ENCODE results near the genes KLHL13, CT47C1, KIAA1210, ZBTB33 and ATP1B4.

- PRO-cap, result no peak
These were observed 20.5 kb downstream of the PLS3 start for GRCh38 chrX:115581433-115581830.

- PRO-cap, result no peak
These were observed 237.2 kb upstream of the AGTR2 start for GRCh38 chrX:115933085-115933929.

DNA sequence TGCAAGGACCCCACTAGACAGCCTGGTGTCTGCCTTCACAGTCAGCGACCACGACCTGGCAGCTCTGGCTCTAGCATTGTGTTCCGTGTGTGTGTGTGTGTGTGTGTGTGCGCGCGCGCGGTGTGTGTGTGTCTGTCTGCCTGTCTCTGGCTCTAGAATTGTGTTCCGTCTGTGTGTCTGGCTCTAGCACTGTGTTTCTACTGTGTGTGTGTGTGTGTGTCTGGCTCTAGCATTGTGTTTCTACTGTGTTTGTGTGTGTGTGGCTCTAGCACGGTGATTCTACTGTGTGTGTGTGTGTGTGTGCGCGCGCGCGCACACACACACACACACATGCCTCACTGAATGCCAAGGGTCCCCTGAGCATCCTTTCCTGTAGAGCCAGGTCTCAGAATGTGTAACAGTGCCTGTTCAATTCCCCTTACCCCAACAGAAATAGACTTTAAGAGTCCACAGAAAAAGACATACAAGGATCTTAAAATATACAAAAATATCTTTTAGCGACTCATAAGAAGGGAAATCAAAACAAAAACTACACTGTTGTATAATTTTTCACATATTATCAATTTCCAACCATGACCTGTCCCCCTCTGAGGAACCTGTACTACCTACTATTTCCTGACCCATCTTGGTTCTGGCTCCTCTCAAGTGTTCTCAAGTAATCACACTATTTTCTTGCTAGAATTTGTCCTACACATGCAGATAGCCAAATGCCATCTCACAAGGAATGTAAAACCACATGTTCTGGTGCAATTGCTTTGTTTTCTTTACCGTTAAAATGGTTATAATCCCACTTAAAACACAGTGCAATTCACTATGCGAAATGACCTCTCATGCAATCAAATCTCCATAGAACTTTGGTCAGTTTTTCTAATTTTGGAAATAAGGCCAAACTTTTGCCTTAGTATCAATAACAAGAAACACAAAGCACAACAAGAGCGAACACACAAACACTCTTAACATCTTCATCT lies 203.2 kb upstream of the AGTR2 start:
- PRO-cap, result no peak

- PRO-cap, result no peak
These were observed 721.3 kb downstream of the KLHL13 start for GRCh38 chrX:117395374-117395578.

DNA sequence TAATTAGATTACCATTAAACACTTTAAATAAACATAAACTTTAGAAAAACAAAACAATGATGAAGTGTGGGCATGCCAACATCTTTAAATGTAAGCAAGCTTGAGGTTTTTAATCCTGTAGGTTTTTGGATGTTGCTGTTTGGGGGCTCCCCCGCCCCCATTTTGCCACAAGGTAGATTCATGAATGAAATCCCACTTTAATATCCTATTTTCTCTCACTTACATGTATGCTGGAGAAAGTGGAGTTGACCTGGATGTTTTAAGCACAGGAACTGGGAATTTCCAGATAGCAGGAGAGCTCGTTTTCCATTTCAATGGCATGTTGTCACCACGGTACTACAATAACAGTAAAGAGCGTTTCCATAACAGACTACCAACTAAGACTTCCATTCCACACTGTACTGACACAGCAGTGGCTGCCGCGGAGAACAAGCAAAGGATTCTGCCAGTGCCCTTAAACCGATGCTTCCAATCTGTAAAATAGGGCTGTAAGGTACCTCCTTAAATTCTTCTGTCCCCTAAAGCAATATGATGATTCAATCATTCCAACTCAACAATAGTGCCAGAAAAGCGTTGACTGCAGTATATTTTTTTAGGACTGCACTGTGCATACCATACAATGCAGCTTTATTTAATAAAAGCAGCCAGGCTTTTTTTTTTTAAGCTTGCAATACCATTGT lies 144.0 kb downstream of the KLHL13 start:
- PRO-cap, result no peak

DNA sequence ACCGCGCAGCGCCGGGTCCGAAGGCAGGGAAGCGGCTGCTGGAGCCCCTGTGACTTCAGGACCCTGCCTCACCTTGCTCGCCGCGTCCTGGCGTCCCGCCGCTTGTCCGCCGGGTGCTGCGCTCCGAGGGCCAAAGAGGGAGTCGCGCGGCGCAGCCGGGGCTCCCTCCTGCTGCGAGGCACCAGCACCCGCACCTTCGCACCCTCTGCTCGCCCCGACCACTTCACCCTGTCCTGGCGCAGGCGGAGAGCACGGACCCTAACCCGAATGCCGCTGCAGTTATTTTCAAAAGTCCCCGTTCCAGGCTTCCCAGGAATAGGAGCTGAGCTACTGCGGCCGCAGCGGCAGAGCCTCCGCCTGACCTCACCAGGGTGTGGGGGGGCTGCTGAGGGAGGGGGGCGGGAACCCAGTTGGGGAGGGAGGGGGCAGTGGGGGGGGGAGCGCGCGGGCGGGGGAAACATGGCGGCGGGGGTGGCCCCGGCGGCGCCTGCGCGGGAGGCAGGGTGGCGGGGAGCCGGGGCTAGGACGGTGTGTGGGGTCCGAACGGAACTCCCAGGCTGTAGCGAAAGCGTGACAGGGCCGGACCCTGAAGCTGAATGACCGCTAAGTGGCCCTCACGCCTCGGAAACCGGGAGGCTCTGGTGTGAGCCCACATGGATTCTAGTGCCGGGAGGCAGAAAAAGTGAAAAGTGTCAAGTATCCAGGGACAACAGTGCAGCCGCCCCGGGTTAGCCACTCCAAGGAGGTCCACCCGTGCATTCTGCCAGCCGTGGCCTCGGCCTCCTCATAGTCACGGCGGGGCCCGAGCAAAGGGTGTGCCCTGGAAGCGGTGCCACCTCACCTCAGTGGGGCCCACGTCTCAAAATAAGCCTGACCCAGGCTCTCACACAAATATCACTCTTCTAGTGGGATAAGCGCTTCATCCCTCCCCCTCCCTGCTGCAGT lies at the start of gene KLHL13:
Gene KLHL13 (minus strand): TSS at position 375 of the 945 bp plus-strand sequence.
- PRO-cap, result bidirectional peak, plus-strand start at position 460 of the sequence, minus-strand start at position 375 of the sequence

GRCh38 chrX:118188853-118189342 lies 72.3 kb upstream of the KLHL13 start:
- PRO-cap, result bidirectional peak, plus-strand start at chrX:118189347, minus-strand start at chrX:118189124

GRCh38 chrX:118355432-118355987 lies 9.6 kb downstream of the WDR44 start:
- PRO-cap, result no peak

GRCh38 chrX:118775131-118775641 lies 47.8 kb downstream of the IL13RA1 start:
- PRO-cap, result no peak

GRCh38 chrX:119072673-119073437 lies at the start of gene CT47C1:
CT47C1 (plus strand) TSS chrX:119072993.
- PRO-cap, result no peak

DNA sequence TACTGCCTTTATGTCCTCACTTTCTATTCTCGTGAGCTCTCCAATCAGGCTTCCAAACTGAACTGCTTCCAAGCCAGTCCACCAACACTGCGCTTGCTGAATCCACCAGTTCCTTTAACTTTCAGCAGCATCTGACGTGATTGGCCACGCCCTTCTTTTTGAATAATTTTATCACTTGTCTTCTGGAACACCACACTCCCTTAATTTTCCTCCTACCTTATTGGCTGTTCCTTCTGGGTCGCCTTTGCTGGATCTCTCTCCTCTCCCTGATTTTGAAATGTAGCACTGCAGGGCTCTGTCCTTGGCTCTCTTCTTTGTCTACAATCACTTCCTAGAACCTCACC lies at the start of gene KIAA1210:
Gene KIAA1210 (minus strand): TSS at position 89 of the 344 bp plus-strand sequence.
- PRO-cap, result no peak

GRCh38 chrX:119239326-119239525 lies 3.1 kb downstream of the PGRMC1 start:
- PRO-cap, result no peak

GRCh38 chrX:119450961-119451638 lies 17.1 kb upstream of the SLC25A5 start:
- PRO-cap, result no peak

- PRO-cap, result no peak
These were observed 30.4 kb upstream of the RPL39 start for GRCh38 chrX:119821679-119822281.

DNA sequence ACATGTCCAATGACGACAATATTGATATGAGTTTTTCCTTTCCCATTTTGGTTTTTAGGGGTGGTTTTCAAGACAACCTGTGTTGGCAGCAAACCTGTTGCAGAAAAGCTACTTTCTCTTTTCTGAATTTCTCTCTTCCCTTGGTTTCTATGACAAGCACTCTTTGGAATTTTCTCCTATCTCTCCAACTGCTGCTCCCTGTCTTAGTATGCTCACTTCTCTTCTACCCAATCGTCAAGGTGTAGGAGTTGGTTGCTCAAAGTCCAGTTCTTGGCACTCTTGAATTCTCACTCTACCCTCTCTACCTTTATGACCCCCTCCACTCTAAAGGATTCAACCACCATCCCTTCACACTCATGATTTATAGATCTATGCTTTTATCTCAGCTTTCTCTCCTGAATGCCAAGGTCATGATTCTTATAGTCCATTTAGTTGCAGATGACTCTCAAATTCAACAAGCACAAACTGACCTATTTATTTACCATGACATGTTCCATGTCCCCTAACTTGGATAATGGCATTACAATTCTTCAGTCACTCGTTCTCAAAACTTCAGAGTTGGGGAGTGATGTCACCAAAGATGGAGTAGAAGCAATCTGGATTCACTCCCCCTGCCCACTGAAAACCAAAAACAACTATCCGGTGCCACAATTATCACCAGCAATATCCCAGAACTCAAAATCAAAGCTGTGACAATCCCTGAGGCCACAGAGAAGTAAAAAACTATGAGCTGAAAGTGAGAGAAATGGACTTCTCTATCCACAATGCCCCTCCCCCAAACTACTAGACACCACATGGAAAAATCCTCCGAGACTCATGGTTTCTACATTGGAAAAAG lies 37.7 kb upstream of the ZBTB33 start:
- PRO-cap, result no peak

DNA sequence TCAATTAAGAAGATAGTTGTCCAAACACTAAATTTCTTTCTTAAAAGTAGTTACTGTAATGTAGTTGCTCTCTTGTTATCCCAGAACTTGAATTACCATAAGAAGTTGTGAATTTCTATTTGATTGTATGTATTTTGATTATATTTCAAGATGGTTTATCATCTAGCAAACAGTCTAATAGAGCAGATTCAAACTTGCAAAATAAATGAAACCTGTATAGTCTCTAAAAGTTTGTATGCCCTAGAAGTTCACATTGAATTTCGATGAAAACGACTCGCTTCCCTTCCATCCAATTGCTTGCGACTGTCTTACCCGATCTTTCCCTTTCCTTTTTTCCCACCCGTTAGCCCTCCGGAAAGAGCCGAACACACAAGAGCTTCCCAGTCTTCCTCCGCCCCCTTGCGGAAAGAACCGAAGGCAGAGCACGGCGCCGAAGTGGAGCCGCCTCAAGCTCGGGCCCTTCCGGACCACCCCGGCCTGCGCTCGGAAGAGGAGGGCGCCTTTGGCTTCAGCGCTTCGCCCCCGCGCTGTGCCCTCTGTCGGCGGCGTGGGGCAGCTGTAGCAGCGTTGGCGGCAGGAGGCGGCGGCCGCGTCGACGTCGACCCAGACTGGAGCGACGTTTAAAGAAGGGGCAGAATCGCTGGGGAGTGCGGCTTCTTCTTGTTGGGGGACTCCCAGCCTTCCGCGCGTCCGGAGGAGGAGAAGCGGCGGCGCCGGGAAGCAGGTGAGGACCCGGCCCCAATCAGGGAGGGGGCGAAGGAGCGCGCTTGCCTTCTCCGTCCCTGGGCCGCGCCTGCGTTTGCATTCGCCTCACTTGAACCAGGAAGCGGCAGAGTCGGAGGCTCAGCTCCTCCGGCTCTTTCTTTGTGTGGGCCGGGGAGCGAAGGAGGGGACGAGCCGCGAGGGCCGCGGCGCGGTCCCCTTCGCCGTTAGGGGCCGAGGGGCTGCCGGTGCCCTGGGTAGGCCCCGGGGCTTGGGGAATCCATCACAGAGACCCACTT lies at the start of gene ZBTB33:
Gene ZBTB33 (plus strand): TSS at position 559 of the 1,001 bp plus-strand sequence.
- PRO-cap, result bidirectional peak, plus-strand start at position 559 of the sequence, minus-strand start at position 305 of the sequence; bidirectional peak, plus-strand start at position 867 of the sequence, minus-strand start at position 801 of the sequence

- PRO-cap, result bidirectional peak, plus-strand start at chrX:120302708, minus-strand start at chrX:120302587
These were observed 8.8 kb downstream of the TMEM255A start for GRCh38 chrX:120302275-120302951.

DNA sequence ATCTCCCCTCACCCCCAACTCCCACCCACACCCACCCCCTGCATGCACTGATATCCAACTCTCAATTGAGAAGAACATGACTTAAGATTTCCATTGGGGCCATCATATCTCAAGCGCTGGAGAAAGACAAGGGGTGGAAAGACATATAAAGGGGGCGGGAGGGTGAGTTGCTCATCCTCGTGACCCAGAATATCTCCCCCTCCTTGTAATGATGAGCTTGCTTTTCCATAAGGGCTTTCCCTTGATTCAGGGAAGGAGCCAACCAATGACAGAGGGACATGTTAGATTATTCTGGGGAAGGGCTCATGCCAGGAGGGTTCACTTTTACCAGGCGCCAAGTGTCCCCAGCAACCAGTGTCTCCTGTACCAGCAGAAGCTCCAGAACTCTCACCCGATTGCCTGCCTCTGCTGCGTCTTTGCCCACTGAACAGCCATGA lies at the start of gene ATP1B4:
Gene ATP1B4 (plus strand): TSS at position 354 of the 437 bp plus-strand sequence.
- PRO-cap, result no peak

GRCh38 chrX:120457510-120458302 lies 11.4 kb downstream of the LAMP2 start:
- PRO-cap, result unidirectional peak, plus-strand start at chrX:120458114

DNA sequence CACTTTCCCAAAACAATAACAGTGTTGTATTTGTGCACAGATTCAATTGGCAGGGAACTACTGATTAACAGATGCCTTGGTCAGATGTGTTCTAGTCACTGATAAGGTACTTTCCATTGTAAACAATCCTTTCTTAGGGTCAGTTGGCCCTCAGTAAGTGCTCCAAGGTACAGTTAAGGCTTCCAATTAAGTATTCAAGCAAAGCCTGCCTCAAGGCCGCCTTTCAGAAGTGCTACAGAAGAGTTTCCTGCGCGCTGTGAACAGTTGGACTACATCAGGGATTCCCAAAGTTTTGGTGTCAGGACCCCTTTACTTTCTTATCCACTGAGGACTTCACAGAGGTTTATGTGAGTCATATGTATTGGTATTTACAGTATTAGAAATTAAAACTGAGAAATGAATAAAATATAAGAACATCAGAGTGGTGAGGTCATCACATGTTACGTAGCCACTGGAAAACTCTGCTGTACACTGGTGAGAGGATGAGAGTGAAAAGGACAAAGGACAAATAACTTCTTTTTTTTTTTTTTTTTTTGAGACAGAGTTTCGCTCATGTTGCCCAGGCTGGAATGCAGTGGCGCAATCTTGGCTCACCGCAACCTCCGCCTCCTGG lies 2.7 kb downstream of the LAMP2 start:
- PRO-cap, result no peak

All from SEM (cell line).